Measurements from ENCODE around the genes NPIPA7 and ITPRIPL2.

GRCh38 chr16:16086670-16087391 is 136.5 kb downstream of the ABCC6 start:
- PRO-cap = no peak

- PRO-cap = no peak
These were observed at the start of gene NPIPA7 for GRCh38 chr16:16378755-16379325. Gene NPIPA7, plus strand, starts transcription at chr16:16379140.

DNA sequence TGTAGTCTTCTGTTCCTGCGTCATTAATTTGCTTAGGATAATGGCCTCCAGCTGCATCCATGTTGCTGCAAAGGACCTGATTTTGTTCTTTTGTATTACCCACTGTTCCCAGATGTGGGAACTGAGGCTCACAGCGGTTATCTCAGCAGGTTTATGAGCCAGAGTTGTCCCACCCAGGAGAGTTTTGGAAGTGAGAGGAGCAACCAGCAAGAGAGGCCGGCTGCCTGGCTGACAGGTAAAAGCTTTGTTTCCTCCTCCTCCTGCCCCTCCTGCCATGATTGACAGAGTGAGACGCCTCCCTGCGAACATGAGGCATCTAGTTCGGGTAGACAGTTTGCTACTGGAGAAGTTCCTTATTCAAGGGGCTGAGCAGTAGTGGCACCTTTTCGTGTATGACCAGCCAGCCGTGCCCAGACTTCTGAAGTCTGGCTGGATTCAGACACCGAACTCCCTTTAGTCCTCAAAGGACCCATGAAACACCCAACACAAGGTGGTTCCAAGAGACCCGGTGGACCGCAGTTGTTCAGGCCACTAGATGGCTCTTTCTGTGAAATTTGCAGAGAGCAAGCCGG is 192.9 kb downstream of the XYLT1 start:
- PRO-cap = no peak

DNA sequence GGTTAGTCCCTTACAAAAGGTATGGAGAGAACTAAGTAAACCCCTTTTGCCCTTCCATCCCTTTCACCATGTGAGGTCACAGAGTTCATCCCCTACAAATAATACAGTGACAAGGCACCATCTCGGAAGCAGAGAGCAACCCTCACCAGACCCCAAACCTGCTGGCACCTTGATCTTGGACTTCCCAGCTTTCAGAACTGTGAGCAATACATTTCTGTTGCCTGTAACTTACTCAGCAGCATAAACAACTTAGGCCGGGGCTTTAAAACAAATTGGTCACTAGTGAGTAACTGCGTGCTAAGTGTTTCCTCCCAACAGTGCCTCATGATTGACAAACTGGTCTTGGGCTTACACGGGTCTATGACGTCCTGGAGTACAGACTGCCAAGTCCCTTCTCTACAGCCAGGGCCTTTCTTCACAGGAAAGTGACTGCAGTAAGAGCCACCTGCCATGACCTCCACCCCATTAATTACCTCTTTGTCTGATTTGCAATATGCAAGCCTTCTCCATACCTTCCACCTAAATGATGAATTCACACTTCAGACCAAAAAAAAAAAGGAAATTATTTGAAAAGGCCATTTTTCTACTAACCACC is 136.7 kb downstream of the XYLT1 start:
- PRO-cap = no peak

DNA sequence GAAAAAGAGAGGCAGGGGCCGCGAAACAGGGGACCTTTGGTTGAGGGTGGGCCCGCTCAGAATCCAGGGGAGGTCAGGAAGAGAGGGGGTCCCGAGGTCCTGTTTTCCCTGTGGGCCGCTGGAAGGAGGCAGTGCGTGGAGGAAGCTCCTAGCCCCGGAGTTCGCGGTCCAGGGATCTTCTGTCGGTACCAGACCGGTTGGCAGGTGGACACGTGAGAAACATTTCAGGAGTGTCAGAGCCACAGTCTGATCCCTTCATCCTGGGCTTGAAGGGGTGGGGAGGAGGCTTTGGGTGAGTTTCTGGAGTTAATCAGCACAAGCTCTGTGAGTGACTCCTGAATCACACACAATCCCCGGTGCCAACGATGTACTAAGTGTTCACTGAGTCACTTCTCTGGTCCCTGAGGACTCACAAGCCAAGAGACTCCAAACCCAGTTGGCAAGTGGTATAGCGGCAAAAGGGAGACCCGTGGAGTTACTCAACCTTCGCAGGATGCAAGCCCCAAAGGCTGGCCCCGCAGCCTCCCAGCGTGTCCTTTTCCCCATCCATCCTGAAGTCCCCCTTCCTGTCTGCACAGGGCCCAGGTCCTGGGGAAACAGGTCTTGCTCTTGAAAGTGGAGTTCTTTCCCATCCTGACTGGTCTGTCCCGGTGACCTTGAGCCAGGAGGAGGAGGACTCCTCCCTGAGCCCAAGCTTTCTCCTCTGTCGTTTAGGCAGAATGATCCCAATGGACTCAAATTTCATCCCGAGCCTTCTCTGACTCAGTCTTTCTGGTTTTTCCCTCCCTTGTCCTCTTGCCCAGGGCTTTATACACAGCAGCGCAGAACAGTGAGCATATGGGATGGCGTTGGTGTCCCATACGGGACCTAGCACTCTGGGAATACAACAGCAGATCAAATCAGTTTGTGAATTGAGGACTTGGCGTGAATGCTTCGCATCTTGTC is 650 bp upstream of the XYLT1 start:
- PRO-cap = no peak

DNA sequence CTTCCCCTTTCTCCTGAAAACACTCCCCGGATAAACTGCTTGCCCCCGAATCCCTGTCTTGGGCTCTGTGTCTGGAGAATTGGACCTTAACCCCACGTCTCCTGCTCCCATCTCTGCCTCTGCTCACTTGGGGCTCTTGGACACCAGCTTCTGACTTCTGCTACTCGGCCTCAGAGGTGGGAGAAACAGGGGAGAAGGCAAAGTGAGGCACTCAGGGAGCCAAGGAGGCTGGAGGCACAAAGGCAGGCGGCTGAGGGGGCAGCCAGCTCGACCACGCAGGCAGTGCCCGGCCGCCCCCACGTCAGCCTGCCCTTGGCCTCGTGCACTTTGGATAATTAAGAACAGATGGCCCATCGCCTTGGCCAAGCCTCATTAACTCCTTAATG is 364.3 kb downstream of the NPIPA8 start:
- PRO-cap = no peak

DNA sequence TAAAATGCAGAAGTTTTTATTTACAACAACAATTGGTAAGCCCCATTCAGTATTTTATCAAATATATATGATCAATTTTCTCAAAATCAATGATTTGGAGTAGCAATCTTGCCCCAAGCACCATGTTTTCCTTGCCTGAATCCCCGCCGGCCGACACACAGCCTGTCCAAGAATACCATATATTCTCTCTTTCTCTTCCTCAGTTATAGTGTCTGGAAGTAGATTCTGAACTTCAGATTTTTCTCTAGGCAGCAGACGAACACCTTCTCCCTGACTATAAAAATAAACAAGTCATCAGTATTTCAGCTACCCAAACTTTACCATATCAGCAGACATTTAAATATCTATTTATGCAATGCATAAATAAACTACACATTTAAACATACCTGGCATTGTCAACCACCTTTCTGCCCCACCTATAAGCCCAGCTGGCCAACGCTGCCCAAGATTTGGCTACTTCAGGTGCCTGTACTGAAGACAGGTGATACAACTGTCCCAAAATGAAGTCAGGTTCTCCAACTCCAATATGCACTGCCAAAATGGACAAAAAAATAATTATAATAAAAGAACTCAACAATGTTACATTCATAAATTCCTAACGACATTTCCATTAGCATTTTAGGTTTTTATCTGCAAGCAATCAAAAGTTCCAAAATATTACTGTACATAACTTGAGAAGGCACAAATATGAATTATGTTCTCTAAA is 50.7 kb upstream of the ARL6IP1 start:
- PRO-cap = no peak

DNA sequence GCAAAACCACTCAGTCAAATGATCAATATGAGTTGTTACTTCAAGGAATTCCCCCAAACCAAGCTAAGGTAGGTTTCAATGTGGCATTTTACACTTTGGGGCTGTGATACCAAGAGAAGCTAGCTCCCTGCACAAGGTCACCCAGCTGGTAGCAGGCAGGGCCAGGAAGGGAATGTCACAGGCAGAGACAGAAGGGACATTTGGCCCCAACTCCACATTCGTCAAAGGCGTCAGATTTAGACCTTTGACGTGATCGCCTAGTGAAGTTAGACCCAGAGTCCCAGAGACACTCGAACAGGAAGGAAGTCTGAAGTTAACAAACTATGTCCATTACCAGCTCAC is 5.5 kb upstream of the SMG1 start:
- PRO-cap = no peak

DNA sequence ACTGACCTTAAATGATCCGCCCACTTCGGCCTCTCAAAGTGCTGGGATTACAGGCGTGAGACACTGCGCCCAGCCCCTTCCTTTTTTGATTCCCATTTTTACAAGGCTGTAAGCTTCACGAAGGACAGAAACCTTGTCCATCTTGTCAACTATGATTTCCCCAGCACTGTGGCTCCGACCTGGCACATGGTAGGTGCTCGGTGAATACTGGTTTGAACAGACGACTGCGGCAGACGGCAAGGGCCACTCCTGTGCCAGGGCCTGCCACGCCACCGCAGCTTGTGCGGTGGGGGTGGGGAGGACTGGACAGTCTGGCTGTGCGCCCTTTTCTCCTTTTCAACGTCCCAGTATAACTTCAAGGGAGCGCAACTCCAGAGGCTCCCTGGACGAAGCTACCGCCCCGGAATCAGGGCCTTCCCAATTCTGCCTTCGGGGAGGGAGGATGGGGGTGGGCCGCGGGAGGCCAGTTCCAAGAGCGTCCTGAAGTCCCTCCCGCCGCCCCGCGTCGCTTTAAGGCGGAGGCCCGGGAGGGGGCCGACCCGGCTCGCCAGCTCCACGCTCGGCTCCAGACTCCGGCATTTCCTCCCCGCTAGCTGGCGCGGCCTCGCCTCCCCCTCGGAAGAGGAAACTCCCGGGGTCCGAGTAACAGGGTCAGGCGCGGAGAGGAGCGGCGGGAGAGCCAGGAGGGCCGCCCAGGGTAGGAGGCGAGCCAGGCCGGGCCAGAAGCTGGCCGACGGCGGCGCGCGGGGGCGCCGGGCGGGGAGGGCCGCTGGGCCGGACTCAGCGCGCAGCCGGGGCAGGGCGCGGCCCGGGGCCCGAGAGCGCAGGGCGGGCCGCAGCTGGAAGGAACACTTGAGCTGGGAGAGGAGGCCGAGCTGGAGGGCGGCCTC is at the start of gene ITPRIPL2:
TSS of gene ITPRIPL2 (plus strand) at position 537 of the 890 bp plus-strand sequence.
- PRO-cap = no peak

DNA sequence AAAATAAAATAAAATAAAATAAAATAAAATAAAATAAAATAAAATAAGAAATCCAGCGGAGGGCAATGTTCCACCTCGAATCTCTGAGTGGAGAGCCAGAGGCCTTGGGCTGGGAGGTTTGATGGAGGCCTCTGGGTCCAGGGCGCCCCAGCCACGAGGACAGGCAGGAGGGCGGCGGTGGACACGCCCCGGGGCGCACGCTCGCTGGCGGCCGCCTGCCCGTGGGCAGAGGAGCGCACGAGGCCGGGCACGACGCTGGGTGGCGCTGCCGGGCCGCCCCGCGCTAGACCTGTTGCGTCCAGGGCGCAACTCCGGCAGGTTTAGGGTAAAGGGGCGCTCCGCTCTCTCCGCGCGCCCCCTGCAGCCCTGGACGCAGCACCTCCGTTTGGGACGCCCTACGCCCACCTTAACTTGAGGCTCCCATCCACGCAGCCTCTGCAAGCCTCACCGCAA is 476 bp upstream of the SYT17 start:
- PRO-cap = no peak

DNA sequence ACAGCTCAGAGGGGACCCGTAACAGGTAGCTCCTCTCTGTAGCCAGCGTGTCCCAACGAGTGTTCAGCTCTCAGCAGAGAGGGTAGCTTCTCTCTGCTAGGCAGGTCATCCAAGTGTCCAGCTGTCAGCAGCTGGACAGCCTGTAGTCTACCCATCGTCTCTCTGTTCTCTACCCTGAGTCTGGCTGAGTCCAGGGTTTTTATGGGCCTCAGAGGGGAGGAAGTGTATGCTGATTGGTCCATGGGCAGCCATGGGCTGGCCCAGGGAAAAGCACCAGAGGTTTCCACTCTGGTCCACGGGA is 45.3 kb upstream of the CLEC19A start:
- PRO-cap = no peak

- PRO-cap = no peak
These were observed 72.0 kb downstream of the VPS35L start for GRCh38 chr16:19627498-19627981.

GRCh38 chr16:19697802-19698560 is 20.0 kb downstream of the KNOP1 start:
- PRO-cap = no peak

DNA sequence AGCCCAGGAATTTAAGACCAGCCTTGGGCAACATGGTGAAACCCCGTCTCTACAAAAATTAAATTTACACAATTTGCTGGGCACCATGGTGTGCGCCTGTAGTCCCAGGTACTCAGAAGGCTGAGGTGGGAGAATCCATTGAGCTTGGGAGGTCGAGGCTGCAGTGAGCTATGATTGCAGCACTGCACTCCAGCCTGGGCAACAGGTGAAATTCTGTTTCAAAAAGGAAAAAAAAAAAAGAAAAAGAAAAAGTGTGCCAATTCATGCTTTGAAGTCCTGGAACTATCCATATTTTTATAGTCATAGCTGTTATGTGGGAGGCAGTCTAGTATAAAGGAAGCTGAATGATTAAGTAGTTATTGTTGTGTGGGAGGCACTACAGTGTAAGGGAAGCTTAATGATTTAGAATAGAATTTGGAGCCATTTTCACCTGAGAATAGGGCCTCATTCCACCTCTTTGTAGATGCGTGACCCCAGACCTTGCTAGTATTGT is 31.5 kb downstream of the IQCK start:
- PRO-cap = no peak

- PRO-cap = no peak
These were observed 43.3 kb downstream of the IQCK start for GRCh38 chr16:19761371-19761699.

- PRO-cap = no peak
These were observed 73.5 kb downstream of the GPRC5B start for GRCh38 chr16:19810898-19811795.

DNA sequence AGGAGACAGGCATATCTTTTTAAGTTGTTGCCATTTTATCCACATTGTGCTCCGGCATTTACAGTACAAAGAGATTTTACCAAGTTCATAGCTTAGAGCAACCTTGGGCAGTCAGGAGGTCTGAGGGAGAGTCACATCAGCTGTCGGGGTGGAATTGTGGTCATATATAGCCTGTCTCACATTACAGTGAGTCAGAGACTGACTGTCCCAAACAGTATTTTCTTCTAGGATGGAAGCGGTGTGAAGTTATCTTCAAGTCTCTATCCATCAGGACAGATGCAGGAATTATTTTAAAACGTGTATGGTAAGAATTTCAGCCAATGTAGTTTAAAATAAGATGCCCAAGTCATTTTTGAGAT is 53.0 kb downstream of the GPRC5B start:
- PRO-cap = no peak

- PRO-cap = no peak
These were observed 24.1 kb downstream of the GPRC5B start for GRCh38 chr16:19860381-19861155.

- PRO-cap = no peak
These were observed 444 bp downstream of the GPRC5B start for GRCh38 chr16:19884206-19884602.

- PRO-cap = no peak
These were observed 1.3 kb upstream of the GPRC5B start for GRCh38 chr16:19885982-19886325.